Mesenteric fat pad (tissue), 1 donor: ENCODE data around the genes SPSB3 and HS3ST6.

GRCh38 chr16:1571253-1571772 is 37.8 kb downstream of the TMEM204 start:
- PRO-cap, result no peak

GRCh38 chr16:1700285-1701079 is 5.5 kb upstream of the MAPK8IP3 start:
- PRO-cap, result no peak

GRCh38 chr16:1732609-1733434 is 26.8 kb downstream of the MAPK8IP3 start:
- PRO-cap, result no peak

DNA sequence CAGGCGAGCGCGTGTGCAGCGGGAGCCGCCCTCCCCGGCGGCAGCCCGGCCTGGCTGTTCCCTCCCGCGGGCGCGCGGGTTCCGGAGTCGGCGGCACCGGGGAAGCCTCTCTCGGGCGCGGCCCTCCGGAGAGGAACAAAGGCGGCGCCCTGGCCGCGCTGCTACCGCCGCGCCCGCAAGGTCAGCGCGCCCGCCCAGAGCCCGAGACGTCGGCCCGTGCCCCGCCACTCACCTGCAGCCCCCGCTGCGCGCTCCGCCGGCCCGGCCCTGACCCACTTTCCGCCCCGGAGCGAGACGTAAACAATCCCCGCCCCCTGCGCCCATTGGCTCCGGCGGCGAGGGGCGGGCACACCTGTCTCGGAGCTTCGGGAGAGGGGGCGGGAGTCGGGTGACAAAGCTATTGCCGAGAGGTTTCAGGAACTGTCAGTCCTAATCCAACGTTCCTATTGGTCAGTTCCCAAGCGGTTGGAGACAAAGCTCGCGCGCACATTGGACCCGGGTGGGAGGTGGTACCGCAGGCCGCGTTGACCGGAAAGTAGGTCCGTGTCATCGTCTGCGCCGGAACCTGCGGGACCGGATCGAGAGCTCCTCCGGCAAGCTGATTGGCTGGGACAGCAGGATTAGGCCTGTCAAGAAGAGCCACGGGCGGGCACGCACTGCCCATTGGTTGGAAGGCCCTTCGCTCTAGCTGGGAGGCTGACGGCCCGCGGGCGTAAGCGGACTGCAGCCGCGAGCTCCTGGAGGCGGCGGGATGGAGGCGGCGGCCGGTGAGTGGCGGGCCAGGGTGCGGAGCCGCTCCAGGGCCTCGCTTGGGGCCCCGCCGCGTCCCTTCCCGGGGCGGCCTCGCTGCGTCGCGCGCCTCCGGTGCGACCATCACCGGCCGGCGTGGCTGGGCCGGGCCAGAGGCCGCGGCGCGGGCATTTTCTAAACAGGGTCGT is at the start of gene SPSB3:
Gene SPSB3 (minus strand): TSS at position 302 of the 938 bp plus-strand sequence.
- PRO-cap, result unidirectional peak, minus-strand start at position 269 of the sequence; unidirectional peak, plus-strand start at position 742 of the sequence

GRCh38 chr16:1918306-1918770 is at the start of gene HS3ST6:
HS3ST6 (minus strand) TSS chr16:1918415.
- PRO-cap, result no peak

- PRO-cap, result no peak
Measured at GRCh38 chr16:1960649-1961378, 1.5 kb downstream of the NDUFB10 start.

DNA sequence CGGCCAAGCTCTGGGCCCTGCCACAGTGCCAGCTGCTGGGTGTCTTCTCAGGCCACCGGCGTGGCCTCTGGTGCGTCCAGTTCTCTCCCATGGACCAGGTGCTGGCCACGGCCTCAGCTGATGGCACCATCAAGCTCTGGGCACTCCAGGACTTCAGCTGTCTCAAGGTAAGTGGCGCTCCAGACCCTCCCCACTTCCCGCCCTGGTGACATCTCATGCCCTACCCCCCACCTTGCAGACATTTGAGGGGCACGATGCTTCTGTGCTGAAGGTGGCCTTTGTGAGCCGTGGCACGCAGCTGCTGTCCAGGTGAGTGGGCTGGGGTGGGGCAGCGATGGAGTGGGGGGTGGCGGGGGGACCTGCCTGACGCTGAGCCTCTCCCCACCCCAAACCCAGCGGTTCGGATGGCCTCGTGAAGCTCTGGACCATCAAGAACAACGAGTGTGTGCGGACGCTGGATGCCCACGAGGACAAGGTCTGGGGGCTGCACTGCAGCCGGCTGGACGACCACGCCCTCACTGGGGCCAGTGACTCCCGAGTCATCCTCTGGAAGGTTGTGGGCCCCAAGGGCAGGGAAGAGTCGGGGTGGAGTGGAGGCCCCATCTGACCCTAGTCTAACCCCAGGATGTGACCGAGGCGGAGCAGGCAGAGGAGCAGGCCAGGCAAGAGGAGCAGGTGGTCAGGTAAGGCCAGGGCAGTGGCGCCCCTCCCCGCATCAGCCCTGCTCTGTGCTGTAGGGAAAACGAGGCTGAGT is 4.0 kb downstream of the NOXO1 start:
- PRO-cap, result no peak

DNA sequence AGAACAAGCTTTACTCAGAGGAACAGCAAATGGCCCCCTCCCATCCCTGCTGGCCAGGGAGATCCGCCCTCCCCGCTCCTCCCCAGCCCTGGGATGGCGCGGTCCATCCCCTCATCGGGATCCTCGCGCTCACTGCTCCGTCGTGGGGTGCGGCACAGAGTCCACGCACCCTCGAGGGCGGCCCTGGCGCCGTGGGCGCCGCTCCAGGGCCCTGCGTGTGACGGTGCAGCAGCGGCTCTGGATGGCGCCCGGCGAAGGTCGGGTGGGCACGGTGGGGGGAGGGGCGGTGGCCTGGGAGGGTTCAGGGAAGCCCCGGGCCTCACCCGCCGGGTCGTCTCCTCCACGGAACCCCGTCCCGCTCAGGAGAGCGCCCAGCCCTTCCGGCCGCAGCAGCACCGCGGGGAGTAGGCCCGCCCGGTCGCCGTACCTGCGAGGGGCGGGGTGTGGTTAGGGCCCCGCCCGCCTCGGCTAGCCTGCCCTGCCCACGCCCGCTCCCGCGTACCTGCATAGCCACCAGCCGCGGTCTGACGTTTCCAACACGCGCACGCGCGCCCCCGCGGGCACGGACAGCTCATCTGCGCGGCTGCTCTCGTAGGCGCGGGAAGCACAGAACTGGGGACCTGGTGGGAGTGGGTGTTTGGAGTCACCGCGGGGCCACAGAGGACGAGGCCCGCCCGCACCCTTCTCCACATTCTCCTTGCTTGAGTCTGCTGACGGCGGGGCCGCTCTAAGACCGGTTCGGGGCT is 2.2 kb downstream of the NOXO1 start:
- PRO-cap, result no peak

- PRO-cap, result bidirectional peak, plus-strand start at chr16:1984219, minus-strand start at chr16:1983895
Measured at GRCh38 chr16:1983251-1984070, 532 bp upstream of the GFER start.

DNA sequence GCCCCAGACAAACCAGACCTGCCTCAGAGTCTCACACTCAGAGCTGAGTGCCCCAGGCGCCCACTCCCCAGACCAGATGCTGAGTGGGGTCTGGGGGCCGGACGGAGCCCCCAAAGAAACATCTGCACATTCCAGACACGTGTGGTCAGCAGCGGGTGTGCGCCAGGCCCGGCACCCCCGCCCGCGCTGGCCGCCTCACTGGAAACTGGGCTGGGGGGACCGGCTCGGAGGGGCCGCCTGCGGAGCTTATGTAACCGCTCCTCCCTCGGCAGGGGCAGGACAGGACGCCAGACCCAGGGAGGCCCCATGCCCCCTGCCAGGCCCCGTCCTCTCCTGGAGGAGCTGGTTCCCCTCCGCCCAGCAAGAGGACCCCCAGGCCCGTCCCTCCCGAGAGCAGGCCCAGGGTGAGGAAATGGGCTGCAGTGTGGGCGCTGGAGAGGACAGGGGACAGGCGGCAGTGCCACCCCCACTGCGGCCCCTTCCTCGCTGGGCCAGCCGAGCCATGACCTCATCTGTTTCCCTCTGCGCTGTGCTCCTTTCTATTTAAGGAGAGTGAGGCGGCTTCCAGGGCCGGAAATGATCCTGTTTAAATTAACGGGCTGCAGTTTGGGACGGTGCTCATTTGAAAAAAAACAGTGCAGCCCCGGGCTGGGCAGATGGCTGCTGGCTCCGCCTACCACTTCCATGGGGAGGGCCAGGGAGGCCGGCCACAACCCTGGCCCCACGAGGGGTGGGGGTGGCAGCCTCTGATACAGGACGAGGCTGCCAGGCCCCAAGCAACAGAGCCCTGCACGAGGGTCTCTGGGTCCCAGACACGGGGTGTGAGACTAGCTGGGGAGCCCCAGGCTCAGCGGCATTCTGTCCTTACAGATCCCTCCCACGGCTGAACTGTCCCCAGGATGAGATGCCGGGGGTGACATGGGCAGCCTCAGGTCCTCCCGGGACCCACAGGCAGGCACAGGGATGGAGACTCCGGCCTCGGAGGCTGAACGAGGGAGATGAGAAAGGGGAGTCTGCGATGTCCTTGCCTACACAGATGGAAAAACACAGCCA is 10.8 kb downstream of the PKD1 start:
- PRO-cap, result unidirectional peak, minus-strand start at position 518 of the sequence

GRCh38 chr16:2150172-2150691 is 1.8 kb downstream of the RAB26 start:
- PRO-cap, result no peak

DNA sequence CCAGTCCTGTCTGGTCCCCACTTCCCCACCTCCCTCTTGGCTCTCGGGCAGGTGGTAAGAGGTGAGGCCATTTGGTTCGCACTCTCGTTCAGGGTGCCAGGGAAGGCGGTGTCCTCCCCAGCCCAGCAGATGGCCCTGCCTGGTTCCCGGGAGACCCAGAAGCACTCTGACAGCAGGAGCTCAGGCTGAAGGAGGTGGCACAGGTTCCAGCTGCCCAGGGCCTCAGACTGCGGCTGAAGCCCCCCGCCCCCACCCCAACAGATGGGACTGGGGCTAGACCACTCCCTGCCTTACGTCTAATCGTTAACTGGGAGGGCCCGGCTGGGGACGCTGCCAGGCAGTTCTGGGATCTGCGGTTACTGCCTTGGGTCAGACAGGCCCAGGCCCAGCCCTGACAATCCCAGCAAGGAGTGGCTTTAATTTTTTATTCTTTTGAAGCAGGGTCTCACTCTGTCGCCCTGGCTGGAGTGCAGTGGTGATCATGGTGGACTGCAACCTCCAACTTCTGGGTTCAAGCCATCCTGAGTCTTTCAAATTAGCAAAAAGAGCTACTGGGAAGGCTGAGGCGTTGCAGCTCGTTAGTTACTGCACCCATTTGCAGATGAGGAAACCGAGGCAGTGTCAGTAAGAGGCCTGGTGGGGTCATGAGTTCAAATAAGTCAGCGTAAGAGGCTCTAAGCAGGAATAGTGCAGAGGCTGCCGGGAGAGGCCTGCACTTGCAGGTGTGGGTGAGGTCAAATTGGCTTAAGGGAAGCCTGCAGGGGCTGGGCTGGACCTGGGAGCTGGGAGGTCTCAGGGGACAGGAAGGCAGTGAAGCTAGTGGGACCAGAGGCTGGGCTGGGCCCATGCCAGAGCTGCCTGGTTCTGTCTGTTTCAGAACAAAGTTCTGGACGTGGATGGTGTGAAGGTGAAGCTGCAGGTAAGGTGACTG is 2.5 kb downstream of the RAB26 start:
- PRO-cap, result no peak

GRCh38 chr16:2177643-2178301 is 18.6 kb downstream of the CASKIN1 start:
- PRO-cap, result no peak

DNA sequence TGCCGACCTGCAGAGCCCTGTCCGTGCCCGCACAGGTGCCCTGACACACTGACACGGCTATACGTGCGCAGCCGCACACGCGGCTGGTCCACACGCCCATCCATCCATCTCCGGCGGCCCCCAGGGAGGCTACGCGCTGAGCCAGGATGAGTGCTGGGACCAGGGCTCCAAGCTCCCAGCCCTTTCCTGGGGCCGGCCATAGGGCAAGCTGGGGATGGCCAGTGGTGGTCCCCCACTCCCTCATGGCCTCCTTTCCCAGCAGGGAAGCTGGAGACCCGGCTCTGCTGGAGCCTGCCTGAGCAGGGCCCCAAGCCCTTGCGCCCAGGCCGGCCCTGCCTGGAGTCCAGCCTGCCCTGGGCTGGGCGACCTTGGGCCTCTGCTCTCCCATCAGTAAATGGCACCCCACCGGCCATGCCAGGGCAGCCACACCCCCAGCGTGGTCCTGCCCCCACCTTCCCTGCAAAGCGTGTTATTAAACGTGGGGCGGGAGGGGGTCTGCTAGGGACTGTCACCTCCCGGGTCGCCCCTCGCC is 938 bp downstream of the CASKIN1 start:
- PRO-cap, result no peak

DNA sequence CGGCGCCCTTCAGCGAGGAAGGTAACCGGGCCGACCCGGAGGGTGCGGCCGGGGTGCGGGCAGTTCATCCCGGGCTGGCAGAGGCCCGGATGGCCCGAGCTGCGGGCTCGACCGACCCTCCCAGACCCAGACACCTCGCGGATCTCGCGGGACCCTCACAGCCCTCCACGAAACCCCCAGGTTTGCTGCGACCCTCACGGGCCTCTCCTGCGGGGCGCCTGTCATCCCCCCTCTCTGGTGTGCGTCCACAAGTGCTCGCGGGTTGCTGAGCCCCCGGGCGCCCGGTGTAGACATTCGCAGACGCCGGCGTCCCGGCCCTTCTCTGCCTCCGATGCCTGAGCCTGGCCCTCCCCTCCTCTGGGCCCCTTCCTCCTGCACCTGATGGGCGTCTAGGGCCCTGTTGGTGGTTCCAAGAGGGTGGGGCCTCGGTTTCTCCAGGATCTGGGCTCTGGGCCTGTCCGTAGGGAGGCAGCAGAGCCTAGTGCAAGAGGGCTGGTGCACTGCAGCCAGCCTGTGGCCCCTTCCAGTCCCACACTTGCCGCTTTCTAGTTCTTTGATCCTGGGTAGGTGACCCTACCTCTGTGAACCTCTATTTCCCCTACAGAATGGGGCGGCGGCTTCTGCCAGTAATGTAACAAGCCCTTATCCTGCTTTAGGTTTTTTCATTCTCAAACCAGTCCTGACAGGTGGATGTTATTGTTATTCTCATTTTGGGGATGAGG is 520 bp downstream of the E4F1 start:
- PRO-cap, result no peak

DNA sequence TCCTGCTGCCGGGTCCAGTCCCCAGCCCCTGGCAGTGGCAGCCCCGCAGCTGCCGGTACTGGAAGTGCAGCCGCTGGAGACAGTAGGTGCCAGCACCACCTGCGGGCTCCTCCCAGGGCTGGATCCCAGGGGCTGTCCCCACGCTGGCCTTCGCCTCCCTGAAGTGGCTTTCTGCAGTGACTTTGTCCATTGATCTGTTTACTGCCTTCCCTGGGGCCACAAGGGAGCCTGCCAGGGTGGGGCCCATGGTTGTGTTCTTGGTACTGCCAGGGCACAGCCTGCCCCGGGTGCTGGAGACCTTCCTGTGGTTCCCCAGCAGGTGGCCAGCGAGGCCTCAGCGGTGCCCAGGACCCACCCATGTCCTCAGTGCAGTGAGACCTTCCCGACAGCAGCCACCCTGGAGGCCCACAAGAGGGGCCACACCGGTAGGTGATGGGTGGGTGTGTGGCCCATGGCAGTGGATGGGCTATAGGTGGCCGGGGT is 2.6 kb upstream of the DNASE1L2 start:
- PRO-cap, result no peak

- PRO-cap, result no peak
Measured at GRCh38 chr16:2250002-2250736, 1.2 kb downstream of the ECI1 start.

GRCh38 chr16:2456401-2457416 is 3.2 kb upstream of the TEDC2 start:
- PRO-cap, result no peak

DNA sequence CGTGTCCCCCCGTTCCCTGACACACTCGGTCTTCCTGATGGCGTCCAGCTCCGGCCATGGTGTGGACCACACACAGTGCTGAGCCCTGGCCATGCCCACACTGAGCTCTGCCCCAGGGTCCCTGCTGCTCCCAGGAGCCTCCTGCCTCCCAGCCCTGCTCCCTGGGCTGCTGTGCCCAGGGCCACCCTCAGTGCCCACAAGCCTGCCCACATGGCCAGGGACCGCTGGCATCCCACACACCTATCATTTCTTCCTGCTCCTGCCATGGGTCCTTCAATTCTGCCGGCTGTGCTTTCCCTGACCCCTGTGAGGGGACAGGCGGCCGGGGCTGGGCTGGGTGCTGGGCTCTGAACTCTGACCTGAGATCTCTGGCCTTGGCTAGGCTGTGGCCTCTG is 4.1 kb downstream of the CEMP1 start:
- PRO-cap, result no peak

DNA sequence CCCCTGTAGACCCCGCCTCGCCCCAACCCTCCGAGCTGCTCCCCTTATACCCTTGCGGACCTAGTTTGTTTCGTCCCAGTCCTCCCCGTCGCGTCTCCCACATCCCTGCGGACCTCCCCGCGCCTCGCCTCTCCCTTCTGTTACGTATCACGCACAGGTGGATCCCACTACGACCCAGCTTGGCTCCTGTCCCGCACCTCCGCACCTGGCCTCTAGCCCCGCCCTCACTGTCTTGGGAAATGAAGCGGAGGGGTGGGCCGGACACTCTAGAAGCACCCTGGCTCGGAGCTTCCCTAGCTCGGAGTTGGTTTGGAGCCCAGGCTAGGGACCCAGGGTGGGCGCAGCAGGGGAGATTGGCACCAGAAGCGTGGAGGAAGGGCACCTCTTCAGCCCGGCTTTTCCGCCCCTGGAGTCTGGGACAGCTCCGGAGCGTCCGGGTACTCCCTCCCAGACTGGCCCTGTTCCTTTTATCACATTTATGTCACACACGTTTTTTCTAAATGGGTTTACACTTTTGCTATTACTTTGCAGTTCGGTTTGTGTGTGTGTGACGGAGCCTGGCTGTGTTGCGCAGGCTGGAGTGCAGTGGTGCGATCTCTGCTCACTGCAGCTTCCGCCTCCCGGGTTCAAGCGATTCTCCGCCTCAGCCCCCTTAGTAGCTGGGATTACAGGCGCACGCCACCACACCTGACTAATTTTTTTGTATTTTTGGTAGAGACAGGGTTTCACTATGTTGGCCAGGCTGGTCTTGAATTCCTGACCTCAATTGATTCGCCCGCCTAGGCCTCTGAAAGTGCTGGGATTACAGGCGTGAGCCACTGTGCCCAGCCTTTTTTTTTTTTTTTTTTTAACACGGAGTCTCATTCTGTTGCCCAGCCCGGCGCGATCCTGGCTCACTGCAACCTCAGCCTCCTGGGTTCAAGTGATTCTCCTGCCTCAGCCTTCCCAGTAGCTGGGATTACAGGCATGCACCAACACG is 1.5 kb upstream of the CEMP1 start:
- PRO-cap, result no peak